CD14-positive monocyte (primary cell): ENCODE measurements around a stretch of chr20.

GRCh38 chr20:57375647-57375951, 15.6 kb upstream of the RBM38 start:
- CAGE, long polyA plus RNA: no peak

GRCh38 chr20:57390246-57391046, 750 bp upstream of the RBM38 start:
- CAGE, long polyA plus RNA: no peak

DNA sequence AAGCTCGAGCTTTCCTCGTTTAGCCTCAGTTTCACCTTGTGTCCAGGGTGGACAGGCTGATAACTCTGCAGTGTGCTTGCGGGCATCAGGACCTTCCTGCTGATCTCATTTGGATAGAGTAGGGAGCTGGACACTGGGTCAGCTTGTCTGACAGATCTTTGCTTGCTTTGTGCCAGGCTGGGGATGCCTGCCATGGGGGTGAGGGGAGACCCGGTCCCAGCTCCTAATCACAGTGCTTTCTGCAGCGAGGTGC, 7.6 kb downstream of the RBM38 start:
- CAGE, long polyA plus RNA: no peak

GRCh38 chr20:57401106-57401731, 10.0 kb downstream of the RBM38 start:
- CAGE, long polyA plus RNA: no peak

DNA sequence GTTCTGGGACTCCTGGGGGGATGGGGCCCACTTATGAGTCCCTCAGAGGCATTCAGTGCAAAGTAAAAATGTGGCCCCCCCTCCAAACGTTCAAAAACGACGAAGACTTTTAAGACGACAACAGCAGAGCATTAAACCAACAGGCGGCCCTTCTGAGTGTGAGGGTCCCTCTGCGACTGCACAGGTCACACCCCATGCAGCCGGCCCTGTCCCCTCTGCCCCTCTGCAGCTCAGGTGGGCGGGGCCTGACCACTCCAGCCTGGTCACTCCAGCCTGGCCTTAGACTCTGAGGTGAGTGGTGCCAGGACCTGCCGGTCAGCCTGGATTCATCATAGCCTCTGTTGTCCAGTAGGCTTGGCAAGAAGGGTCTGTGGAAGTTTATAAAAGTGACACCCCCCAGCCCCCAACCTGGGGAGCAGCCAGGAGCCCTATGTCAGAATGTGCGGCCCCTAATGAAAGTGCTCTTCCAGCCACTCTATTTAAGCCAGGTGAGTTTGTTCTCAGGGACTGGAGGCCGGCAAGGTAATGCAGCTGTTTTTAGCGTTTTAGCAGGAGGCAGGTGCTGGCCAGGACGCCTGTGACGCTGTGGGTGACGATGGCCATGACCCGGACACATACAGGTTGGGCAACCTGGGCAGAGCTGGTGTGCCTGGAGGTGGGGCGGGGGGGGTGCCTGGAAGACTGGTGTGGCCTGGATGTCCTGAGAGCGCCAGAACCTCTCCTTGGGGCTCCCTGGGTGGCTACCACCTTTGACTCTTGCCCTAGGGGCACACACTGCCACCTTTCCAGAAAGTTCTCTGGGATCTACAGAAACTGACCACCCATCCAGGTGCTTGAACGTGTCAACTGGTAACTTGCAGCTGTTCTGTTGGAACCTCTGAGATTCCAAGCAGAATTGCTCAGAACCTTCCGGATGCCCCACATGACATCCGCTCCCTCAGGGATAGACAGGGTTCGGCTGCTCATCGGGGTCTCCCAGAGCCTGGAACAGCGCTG, 51.6 kb downstream of the RBM38 start:
- CAGE, long polyA plus RNA: no peak

DNA sequence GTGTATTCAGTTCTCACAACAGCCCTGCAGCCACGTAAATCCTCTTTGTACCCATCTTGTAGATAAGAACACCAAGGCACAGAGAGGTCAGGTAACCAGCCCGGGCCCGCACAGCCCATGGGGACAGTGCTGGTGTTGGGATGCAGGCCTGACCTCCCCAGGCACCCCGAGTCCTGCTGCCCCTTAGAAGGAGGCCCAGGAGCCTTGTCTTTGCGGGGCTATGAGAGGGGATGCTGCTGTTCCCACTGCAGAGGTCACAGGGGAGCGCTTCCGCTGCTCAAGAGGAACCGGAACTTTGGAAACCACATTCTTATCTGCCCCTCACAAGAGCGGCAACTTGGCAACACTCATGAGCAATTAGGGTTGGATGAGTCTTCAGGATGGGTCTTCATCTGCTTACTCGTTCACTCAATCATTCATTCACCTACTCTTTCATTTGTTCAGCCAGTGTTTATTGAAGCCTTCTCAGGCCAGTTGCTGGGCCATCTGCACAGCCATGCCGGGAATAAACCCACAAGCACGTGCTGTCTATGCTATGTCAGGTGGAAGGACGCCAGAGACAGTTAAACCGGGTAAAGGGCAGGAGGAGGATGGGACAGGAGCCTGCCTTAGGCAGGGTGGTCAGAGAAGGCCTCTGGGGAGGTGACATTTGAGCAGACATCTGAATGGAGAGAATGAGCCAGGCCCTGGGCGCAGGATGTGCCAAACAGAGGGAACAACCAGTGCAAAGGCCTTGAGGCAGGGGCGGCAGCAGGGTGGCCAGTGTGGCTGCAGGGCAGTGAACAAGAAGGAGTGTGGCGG, 60.8 kb downstream of the RBM38 start:
- CAGE, long polyA plus RNA: no peak

GRCh38 chr20:57481756-57482363, 43.1 kb downstream of the CTCFL start:
- CAGE, long polyA plus RNA: no peak

DNA sequence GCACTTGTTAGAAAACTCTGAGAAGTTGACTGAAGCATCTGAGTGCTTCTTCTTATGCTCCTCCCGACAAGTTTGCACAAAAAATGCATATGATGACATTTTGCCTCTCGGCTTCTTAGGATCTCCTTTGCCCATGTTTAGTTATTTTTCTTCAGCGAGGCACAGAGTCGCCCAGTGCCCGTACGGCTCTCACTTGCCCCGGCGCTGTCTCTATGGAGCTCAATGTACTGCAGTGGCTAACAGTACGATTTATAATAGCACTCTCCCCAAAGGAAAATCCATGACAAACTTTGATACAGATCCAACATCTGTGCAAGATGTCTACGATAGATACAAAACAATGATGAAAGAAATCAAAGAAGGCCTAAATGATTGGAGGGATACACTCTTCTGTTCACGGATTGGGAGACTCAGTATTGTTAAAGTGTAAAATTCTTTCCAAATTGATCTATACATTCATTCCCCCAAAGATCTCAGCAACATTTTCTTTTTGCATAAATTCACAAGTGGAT, 36.0 kb downstream of the CTCFL start:
- CAGE, long polyA plus RNA: no peak

GRCh38 chr20:57527471-57528131, 2.7 kb upstream of the CTCFL start:
- CAGE, long polyA plus RNA: no peak

- CAGE, long polyA plus RNA: no peak
Measured at GRCh38 chr20:57528532-57528960, 3.6 kb upstream of the CTCFL start.

DNA sequence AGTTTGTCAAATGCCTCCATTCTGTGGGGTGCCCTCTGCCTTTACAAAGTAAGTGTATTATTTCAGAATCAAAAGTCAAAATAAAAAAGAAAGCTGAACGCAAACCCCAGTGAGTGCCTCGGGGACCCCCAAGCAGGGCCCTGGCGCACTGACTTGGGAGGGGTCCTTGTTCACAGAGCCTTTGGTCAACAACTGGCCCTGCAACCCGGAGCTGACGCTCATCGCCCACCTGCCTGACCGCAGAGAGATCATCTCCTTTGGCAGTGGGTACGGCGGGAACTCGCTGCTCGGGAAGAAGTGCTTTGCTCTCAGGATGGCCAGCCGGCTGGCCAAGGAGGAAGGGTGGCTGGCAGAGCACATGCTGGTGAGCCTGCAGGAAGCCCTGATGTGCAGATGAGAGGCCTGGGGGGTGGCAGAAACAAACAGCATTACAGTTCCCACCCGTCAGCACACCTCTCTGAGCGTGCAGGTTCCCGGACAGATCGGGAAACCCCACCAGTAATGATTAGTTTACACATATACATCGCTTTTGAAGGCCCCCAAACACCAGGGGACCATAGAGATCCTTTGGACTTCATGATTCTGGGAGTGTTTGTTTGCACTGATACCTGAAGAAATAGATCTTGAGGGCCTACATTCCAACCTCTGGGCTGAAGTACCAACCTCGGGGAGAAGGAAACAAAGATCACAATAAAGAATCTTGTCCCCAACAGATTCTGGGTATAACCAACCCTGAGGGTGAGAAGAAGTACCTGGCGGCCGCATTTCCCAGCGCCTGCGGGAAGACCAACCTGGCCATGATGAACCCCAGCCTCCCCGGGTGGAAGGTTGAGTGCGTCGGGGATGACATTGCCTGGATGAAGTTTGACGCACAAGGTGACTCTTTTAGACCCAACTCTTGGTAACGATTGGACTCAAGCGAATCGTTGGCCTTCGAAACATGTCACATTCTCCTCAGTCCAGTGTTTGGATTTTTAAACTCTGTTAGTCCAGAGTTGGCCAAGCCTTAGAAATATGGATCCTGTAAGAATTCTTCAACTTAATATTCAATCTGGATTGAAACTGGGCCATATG, 2.3 kb downstream of the PCK1 start:
- CAGE, long polyA plus RNA: no peak

DNA sequence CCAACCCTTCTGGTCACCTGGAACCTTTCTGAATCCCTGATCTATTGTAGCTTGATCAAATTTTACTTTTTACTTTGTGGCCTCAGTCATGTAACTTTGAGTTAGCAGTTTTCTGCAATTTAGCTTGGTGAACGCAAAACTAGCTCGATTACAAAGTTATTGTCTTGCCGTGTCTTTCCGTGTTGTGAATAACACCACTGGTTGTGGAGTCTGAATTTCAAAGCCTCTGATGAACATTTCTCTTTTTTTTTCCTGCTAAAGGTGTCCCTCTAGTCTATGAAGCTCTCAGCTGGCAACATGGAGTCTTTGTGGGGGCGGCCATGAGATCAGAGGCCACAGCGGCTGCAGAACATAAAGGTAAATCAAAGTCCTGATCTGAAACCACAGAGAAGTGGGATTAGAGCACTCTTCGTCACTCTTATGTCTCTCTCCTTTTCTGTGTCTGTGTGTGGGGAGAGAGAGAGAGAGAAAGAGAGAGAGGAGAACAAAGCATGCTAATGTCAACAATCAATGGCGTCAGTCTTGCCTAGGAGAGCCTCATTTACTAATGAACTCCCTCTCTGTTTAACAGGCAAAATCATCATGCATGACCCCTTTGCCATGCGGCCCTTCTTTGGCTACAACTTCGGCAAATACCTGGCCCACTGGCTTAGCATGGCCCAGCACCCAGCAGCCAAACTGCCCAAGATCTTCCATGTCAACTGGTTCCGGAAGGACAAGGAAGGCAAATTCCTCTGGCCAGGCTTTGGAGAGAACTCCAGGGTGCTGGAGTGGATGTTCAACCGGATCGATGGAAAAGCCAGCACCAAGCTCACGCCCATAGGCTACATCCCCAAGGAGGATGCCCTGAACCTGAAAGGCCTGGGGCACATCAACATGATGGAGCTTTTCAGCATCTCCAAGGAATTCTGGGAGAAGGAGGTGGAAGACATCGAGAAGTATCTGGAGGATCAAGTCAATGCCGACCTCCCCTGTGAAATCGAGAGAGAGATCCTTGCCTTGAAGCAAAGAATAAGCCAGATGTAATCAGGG, 4.2 kb downstream of the PCK1 start:
- CAGE, long polyA plus RNA: no peak

- CAGE, long polyA plus RNA: no peak
Measured at GRCh38 chr20:57627905-57628764, 7.9 kb upstream of the ZBP1 start.

DNA sequence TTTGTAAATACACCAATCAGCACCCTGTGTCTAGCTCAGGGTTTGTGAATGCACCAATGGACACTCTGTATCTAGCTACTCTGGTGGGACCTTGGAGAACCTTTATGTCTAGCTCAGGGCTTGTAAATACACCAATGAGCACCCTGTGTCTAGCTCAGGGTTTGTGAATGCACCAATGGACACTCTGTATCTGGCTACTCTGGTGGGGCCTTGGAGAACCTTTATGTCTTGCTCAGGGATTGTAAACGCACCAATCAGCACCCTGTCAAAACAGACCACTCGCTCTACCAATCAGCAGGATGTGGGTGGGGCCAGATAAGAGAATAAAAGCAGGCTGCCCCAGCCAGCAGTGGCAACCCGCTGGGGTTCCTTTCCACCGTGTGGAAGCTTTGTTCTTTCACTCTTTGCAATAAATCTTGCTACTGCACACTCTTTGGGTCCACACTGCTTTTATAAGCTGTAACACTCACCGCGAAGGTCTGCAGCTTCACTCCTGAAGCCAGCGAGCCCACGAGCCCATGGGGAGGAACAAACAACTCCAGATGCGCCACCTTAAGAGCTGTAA, 9.2 kb upstream of the ZBP1 start:
- CAGE, long polyA plus RNA: no peak

DNA sequence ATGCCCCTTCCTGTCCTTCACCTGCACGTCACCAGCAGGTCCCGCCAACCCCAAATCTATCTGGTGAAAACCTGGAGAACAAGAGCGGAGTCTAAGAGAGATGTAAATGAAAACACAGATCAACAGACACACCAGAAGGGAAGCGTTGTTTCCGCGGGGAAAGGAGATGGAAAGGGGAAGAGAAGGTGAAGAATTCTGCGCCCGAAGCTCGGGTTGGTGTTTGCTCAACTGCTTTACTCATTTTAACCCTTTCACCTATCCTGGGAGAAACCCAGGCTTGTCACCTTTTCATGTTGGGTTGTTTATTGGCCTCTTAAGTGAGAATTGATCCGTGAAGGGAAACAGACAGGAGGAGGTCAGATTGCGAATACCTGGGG, 30.2 kb upstream of the ZBP1 start:
- CAGE, long polyA plus RNA: no peak

- CAGE, long polyA plus RNA: no peak
Measured at GRCh38 chr20:57687097-57687624, 22.7 kb downstream of the PMEPA1 start.

DNA sequence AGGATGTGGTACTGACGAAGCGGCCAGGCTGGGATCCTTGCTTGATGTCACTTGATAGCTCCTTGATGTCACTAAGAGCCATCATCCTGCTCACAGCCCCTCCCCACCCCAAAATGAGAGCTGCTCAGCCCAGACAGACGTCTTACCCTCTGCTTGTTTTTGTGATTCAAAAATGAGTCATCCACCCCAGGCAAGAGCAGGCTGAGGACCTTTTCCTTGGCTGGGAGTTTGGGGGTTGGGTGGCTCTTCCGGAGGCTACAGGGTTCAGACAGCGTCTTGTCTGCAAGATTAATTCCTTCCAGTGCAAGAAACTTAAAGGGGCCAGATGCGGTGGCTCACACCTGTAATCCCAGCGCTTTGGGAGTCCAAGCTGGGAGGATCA, 62.8 kb upstream of the PMEPA1 start:
- CAGE, long polyA plus RNA: no peak

- CAGE, long polyA plus RNA: no peak
Measured at GRCh38 chr20:58074600-58075124, 76.0 kb upstream of the C20orf85 start.

GRCh38 chr20:58173838-58174497, 23.3 kb downstream of the C20orf85 start:
- CAGE, long polyA plus RNA: no peak

DNA sequence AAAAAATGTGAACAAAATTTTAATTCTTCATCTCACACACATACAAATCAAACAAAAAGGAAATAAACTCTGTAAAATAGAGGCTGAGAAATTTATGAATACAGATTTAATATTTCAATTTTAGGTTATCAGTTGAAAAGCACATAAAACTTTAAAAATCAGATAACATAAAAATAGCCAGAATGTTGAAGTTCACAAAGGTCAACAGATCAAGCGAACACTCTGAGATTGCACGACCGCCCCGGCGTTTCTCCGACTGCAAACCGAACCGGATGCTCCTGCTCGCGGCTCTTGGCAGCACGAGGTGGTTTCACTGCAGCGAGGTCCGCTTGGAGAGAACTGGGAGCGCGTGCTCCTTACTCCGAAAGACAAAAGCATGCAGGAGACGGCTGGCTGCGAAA, 8.0 kb upstream of the ANKRD60 start:
- CAGE, long polyA plus RNA: no peak